Pulmonary artery (tissue), 1 donor: ENCODE measurements around a stretch of chr5.

GRCh38 chr5:126437012-126437832 is 14.0 kb downstream of the GRAMD2B start:
- PRO-cap, result no peak

DNA sequence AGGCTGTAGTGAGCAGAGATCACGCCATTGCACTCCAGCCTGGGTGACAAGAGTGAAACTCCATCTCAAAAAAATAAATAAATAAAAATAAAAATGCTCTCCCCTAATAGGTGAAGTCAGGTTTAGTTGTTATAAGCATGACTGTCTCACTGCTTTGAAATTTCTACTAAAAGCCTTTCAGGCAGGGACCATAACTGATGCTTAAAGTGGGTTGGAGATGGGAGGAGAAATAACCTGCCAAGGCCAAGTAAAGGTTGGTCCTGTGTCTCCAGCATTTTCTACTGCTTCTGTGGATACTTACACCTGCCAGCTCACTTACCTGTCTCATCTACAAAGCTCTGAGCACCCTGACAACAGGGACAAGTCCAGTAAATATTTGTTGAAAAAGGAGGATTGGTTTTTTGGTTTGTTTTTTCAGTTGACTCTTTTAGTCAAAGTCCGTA is 38.5 kb downstream of the GRAMD2B start:
- PRO-cap, result no peak

DNA sequence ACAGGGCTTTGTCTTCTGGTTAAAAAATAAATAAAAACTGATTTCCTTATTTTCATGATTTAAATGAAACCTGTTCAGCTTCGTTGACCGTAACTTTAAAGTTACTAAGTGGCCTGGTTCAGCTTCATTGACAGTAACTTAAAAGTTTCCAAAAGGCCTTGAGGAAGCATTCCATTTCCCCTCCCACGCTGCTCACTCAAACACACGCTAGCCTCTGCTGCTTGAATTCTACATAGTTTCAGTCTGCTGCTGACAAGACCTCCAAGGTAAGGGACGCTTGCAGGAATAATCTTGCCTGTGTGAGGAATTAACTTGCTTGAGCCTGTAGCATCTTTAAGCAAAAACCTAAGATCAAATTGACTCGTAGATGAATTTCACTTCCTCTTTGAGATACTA is 39.0 kb downstream of the GRAMD2B start:
- PRO-cap, result no peak

- PRO-cap, result no peak
Measured at GRCh38 chr5:126509335-126509983, 85.6 kb downstream of the ALDH7A1 start.

DNA sequence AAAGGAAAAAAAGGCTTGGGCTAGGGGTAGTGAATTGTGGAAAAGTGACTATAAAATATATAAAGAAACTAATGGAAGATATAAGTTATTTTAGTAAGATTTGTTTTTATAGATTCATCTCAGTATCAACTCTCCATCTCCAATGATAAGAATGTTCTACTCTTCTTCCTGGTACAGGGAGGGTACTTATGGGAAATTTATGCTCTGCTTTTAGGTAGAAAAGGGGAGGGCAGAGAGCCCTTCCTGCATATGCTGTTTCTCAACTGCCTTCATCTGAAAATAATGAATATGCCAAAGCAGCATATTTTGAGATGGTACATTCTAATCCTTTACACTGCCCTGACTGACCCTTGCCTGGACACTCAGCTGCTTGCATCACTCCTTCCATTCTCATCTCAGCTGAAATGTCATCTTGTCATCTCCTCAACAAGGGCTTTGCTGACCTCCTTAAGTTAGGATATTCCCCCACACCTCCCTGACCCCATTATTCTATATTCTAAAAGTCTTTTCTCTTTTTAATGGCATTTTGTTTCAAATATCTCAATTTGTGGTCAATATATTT is 68.6 kb downstream of the ALDH7A1 start:
- PRO-cap, result no peak

DNA sequence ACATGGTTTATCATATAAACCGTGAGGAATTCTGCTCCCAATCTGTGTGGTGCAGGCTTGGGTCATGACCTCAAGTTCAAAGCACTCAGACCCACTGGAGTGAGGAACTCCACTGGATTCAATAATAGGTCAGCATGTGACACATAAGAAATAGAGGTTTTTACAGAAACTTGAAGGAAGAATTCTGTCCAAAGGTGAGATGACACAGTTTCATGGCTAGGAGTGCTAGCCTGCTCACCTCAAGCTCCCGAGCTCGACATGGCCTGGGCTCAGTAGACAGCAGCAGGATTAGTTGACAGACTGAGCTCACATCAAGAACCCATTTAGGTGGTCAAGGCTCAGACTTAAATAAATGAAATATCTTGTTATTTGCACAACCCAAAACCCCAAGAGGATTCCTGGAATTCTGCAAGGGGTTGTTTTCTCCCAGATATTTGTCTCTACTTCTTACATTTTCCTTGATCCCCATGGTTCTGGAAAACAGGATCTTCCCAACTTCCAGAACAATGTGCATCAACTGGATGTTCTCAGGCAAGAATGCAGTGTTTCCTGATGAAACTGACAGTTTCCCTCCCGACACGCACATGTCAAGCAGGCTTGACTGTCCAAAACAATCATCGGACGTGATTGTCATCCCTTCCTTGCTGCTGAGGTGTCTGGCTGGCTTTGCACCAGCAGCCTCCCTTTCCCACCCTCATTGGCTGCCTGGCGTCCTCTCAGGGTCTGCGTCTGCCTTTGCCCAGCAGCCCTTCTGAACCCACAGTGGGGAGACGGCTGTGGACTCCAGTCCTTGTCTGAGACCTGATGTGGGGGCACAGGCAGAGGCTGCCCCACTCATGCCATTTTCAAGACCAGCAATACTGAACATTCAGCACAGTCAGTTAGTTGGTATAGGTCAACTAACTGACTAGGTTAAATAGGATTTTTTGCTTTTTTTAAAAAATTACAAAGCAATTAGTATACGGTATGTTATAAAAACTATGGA is 111.0 kb downstream of the MARCHF3 start:
- PRO-cap, result no peak

DNA sequence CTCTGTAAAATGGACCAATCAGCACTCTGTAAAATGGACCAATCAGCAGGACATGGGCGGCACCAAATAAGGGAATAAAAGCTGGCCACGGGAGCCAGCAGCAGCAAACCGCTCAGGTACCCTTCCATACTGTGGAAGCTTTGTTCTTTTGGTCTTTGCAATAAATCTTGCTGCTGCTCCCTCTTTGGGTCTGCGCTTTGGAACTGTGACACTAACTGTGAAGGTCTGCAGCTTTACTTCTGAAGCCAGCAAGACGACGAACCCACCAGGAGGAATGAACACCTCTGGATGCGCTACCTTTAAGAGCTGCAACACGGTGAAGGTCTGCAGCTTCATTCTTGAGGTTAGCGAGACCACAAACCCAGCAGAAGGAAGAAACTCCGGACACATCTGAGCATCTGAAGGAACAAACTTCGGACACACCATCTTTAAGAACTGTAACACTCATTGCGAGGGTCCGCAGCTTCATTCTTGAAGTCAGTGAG is 107.7 kb upstream of the MEGF10 start:
- PRO-cap, result unidirectional peak, plus-strand start at position 187 of the sequence

- PRO-cap, result no peak
Measured at GRCh38 chr5:128157876-128158566, 74.5 kb downstream of the SLC12A2 start.

- PRO-cap, result no peak
Measured at GRCh38 chr5:128201057-128201875, 117.7 kb downstream of the SLC12A2 start.

- PRO-cap, result no peak
Measured at GRCh38 chr5:129460890-129461825, 1.1 kb downstream of the ADAMTS19 start.

DNA sequence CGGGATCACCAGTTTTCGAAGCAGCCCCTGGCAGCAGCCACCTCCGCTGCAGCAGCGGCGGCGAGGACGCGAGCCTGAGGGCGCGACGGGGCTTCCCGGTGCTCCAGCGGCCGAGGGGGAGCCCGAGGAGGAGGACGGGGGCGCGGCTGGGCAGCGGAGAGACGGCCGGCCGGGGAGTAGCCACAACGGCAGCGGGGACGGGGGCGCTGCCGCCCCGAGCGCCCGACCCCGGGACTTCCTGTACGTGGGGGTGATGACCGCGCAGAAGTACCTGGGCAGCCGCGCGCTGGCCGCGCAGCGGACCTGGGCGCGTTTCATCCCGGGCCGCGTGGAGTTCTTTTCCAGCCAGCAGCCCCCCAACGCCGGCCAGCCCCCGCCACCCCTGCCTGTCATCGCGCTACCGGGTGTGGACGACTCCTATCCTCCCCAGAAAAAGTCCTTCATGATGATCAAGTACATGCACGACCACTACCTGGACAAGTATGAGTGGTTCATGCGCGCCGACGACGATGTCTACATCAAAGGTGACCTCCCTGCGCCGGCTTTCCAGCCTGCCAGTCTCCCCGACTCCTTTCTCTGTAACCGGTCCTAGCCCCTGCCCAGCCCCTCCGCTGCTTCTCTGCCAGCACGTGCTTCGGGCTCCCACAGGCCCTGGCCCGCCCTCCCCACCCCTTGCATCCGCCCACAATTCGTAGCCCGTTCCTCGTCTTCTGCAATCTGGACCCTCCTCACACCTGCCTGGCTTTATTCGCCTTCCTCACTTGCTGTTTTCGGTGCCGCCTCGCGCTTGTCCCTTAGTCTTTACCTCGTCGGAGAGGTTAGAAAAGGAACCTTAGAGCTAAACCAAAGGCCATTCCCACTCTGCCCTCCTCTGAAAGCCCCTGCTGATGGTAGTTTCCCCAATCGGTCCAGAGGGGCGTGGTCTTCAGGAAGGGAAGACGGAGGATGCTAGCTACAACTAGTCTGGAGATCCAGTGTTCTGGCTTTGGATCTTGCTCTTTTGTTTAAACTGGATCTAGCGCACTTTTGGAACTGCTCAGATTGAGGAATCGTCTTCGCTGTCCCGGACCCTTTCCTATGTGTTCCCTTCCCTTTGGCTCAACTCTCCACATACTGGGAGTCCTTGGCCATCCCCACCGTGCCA is 1.2 kb downstream of the CHSY3 start:
- PRO-cap, result bidirectional peak, plus-strand start at position 264 of the sequence, minus-strand start at position 240 of the sequence; bidirectional peak, plus-strand start at position 928 of the sequence, minus-strand start at position 873 of the sequence

DNA sequence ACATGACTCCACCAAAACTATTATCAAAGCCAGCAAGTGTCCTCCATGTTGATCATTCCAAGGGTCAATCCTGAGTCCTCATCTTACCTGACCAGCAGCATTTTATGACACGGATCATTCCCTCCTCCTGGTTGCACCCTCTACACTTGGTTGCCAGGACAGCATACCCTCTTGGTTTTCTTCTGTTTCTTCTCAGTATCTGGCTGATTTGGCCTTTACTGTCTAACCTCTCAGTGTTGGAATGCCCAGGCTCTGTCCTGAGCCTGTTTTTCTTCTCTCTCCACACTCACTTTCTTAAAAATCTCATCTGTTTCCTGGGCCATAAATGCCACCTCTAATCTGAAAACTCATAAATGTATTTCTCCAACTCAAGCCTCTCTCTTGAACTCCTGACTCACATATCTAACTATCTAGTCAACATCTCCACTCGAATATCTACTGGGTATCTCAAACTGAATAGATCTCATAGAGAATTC is 40.0 kb upstream of the CDC42SE2 start:
- PRO-cap, result no peak

DNA sequence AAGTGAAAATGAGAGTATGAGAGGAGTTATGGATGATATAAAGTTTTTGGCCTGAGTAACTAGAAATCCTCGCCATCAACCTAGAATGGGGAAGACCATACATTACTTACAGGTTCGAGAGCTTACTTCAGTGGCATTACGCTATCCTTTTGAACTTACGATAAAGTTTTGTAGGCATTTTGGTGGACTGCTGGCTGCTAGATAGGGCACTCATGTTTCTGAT is 746 bp upstream of the CDC42SE2 start:
- PRO-cap, result no peak

DNA sequence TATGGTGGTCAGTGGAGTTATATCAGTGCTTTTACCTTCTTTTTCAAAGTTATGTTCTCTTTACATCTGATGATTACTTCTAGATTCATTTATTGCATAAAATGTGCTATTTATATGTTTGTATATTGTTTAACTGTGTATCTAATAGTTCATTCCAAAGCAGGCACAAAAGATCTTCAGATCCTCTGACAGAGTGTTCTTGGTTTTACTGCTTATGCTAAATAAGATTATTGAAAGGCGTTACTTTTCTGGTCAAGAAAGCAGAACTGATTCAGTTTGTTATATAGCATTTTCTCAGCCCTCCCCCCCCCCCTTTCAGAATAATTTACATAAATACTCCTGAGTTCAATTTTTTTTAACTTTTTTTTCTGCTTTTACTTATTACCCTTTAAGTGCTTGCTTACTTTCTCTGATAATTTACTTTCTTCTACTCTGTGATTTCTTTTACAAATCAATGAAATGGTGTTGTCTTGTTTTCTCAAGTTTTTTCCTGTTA is 15.3 kb downstream of the CDC42SE2 start:
- PRO-cap, result no peak

DNA sequence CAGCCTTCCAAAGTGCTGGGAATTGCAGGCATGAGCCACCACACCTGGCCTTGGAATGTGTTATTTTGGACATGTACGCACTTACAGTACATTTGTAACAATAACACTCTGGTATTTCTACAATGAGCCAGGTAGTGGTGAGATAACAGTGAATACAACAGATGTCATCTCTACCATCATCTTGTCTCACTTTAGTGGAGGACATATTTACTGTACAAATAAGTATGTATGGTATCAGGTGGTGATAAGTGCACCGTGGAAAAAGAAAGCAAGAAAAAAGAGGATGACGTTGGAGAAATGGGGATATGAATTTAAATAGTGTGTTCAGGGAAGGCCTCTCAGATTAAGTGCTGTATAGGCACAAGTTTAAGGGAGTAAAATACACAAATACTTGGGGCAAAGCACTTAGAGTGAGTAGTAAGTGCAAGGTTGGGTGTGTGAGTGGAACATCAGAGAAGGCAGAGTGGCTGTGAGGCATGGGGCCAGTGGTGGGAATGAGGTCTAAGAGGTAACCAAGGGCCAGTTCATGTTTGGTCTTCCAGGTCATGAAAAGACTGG is 100.2 kb downstream of the CDC42SE2 start:
- PRO-cap, result no peak

GRCh38 chr5:131578041-131579118 is 56.6 kb downstream of the RAPGEF6 start:
- PRO-cap, result no peak

DNA sequence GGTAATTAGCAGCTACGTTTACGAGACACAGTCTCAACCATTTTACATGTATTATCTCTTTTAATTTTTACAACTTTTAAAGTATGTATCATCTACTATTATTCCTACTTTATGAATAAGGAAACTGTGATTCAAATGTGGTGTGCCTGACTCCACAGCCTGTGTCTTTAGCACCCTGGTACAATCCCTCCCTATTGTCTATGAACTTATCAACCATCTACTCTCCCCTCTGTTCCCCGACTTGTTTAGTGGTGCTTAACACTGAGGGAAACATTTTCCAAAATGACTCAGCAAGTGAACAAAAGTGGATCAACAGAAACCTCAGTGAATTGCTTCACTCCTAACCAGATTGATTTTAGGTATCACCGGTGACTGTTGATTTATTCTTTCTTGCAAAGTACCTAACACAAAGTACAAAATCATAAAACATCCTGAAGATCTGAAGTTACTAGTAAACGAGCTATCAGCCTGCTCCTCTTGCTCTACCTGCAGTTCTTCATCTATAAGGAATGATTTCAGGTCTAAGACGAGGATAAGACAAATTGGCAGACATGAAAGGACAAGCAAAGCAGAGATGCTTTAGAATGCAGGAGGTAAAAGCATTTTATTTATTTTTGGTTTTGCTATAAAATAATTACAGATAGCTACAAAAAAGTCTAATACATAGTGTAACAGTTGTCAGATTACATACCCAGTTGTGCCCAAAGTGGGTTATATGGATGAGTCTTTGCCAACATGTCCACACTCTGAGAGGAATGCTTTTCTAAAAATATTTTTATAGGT is 42.2 kb upstream of the RAPGEF6 start:
- PRO-cap, result no peak

GRCh38 chr5:132103294-132104099 is 29.9 kb downstream of the CSF2 start:
- PRO-cap, result no peak

DNA sequence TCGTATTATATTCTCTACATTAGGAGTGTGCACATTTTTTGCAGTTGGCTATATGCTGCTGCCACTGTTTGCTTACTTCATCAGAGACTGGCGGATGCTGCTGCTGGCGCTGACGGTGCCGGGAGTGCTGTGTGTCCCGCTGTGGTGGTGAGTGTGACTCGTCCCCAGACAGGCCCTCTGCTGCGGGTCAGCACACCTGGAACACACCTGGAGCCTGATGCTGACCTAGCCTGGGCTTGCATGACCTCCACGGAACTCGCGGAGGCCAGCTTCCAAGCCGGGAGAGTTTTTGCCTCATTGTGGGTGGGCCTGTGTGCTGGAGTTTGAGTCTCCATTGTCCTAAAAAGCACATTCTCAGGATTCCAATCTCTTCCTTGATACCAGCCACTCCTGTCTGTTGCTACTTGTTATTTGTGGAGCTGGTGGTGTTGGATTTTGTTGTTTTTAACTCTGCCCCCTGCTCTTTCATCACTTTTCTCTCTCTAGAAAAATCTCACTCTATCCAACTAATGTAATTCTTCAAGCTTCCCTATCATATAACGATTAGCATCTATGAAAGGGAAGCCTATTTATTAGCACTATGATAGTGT is 28.1 kb downstream of the SLC22A4 start:
- PRO-cap, result no peak

DNA sequence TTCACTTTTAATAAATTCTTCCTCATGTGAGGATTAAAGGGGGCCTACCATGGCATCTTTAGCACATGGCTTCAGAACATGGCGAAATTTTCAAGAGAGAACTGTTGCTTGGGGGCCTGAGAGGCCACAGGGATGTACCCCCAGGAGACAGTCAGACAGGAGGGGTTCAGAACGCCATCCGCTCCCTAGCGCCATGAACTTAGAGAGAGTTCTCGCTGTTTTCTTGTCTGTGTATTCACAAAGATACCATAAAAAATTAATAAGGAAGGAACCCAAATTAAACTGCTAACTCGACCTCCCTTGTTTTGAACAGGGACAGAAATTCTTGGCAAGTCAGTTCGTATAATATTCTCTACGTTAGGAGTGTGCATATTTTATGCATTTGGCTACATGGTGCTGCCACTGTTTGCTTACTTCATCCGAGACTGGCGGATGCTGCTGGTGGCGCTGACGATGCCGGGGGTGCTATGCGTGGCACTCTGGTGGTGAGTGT is 15.6 kb downstream of the SLC22A5 start:
- PRO-cap, result no peak